Measurements from ENCODE around the gene H3-5.

DNA sequence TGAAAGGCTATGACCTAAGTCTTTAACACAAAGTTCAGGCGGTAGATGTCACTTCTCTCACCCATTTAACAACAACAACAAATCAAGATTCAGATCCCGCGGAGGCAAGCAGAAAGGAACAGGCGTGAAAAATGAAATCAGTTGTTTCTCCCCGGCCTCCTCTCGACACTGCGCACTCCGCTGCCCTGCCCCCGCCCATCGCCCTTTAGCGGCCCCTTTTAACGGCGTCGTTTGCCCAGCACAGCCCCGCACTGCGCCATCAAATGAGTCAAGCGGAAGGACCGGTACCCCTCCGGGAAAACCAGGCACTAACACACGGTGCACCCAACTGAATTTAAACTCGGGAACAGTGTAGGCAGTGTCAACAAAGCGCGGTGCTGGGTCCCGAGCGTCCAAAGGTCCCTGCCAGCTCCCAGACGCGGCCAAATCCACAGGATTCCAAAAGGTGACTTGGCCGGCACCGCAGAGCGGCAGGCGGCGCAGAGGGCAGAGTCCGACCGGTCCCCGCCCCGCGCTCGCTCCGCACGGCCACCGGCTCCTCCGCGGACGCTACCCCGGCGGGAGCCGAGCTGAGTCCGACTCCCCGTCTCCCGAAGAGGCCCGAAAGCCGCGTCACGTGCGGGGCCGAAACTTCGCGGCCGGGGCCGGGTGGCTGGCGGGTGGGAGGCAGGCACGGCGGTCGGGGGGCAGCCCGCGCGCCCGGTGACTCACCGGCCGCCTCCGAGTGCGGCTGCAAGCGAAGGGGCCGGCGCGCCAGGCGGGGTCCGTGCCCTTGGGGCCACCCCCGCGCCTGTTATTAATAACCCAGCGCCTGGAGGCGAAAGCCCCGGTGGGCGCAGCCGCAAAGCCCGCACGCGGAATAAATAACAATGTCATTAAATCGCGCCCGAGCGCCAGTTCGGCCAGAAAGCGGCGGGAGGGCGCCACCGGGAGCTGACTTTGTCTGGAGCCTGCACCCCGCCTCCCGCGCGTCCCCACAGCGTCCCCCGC is 966 bp downstream of the DENND5B start:
- PRO-cap, result unidirectional peak, plus-strand start at position 92 of the sequence; bidirectional peak, plus-strand start at position 140 of the sequence, minus-strand start at position 193 of the sequence; bidirectional peak, plus-strand start at position 337 of the sequence, minus-strand start at position 253 of the sequence; bidirectional peak, plus-strand start at position 473 of the sequence, minus-strand start at position 430 of the sequence; bidirectional peak, plus-strand start at position 737 of the sequence, minus-strand start at position 548 of the sequence; bidirectional peak, plus-strand start at position 905 of the sequence, minus-strand start at position 861 of the sequence
- RRBS, result 2% methylated on average over 50 of the region's 103 CpGs

DNA sequence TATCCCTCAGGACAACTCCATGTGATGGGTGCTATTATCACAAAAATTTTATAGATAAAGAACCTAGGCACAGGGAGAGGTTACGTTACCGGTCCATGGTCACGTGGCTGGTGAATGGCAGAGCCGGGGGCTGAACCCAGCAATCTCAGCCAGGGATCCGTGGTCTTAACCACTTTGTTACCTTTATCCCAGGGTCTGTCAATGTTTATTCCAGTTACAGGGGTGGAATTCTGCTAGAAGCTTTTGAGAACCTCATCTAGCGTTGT is 513 bp downstream of the AMN1 start:
- PRO-cap, result unidirectional peak, plus-strand start at position 142 of the sequence
- RRBS, result no CpG with 5 or more reads among the region's 6 CpGs

- PRO-cap, result no peak
- RRBS, result no CpG with 5 or more reads among the region's 1 CpG
Observed at GRCh38 chr12:31755868-31756117, 27.0 kb upstream of the AMN1 start.

DNA sequence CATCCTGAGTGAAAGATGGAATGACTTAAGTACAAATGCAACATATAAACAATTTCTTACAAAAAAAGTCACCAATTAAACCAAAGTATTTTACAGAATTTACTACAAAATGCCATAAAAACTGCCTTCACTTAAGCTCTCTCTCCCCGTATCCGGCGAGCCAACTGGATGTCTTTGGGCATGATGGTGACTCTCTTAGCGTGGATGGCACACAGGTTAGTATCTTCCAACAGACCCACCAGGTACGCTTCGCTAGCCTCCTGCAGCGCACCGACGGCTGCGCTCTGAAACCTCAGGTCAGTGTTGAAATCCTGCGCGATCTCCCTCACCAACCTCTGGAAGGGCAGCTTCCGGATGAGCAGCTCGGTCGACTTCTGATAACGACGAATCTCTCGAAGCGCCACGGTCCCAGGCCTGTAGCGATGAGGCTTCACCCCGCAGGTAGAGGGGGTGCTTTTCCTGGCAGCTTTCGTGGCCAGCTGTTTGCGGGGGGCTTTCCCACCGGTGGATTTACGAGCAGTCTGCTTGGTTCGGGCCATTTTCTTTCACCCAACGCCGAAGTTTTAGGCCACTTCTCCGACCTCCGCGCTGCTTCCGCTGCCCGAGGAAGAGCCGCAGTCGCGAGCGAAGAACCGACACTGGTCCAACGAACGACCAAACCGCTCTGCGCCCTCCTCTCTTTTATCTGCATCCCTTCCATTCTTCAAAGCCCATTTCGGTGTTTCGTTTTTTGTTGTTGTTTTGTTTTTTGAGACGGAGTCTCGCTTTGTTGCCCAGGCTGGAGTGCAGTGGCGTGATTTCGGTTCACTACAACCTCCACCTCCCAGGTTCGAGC is at the start of gene H3-5:
TSS of gene H3-5 (minus strand) at position 671 of the 835 bp plus-strand sequence.
- PRO-cap, result no peak
- RRBS, result no CpG with 5 or more reads among the region's 50 CpGs

GRCh38 chr12:31804829-31805120 is 12.7 kb upstream of the H3-5 start:
- PRO-cap, result no peak
- RRBS, result no CpG with 5 or more reads among the region's 10 CpGs

DNA sequence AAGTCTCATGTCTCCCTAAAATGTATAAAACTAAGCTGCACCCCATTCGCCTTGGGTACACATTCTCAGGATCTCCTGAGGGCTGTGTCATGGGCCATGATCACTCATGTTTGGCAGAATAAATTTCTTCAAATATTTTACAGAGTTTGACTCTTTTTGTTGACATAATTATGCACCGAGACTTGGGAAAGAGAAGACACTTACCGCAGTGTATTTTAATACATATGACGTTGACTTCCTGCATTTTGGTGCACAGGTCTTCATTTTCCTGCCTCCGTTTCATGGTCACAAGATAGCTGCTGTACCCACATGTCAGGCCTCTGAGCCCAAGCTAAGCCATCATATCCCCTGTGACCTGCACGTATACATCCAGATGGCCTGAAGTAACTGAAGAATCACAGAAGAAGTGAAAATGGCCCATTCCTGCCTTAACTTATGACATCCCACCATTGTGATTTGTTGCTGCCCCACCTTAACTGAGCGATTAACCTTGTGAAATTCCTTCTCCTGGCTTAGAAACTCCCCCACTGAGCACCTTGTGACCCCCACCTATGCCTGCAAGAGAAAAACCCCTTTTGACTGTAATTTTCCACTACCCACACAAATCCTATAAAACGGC is 14.9 kb upstream of the H3-5 start:
- PRO-cap, result no peak
- RRBS, result no CpG with 5 or more reads among the region's 8 CpGs

- PRO-cap, result no peak
- RRBS, result no CpG with 5 or more reads among the region's 11 CpGs
Observed at GRCh38 chr12:31874877-31875909, 83.1 kb upstream of the H3-5 start.

DNA sequence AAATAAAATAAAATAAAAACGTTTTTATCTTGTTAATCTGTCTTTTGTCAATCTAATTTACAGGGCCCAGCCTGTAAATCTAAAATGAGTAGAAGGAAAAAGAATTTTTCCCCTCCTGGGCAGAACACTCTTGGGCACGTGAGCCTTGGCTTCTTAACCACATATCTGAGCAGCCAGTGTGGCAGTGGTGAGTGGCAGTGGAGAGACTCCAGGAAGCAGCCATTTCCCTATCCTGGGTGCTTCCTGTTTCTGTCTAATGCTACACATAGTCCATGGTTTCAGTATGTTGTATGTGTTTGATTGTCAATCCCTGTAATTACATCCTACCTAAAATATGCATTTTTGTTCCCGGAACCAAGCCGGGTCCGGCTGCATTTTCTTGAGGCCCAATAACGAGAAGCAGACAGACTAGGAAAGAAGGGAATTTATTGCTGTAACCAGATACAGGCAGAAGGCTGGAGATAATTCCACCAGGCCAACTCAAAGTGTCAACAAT is 82.6 kb upstream of the RESF1 start:
- PRO-cap, result no peak
- RRBS, result no CpG with 5 or more reads among the region's 6 CpGs

DNA sequence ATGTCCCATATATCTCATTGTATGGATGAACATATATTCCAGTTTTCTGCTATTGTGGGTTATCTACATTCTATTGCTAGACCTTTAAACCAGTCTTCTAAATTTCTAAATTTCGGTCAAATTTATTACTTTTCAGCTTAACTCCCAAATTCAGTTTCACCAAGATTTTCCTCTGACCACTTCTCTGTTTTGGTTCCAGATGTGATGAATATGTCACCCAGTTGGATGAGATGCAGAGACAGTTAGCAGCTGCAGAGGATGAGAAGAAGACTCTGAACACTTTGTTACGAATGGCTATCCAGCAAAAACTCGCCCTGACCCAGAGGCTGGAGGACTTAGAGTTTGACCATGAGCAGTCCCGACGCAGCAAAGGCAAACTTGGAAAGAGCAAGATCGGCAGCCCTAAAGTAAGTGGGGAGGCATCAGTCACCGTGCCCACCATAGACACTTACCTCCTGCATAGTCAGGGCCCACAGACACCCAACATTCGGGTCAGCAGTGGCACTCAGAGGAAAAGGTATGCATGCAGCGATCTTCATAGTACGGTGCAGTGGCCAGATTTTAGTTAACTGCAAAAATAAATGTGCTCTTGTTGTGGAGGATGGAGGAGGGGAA is 62.0 kb upstream of the FGD4 start:
- PRO-cap, result no peak
- RRBS, result no CpG with 5 or more reads among the region's 10 CpGs

GRCh38 chr12:32546324-32546908 is 132.7 kb upstream of the DNM1L start:
- PRO-cap, result no peak
- RRBS, result no CpG with 5 or more reads among the region's 3 CpGs

DNA sequence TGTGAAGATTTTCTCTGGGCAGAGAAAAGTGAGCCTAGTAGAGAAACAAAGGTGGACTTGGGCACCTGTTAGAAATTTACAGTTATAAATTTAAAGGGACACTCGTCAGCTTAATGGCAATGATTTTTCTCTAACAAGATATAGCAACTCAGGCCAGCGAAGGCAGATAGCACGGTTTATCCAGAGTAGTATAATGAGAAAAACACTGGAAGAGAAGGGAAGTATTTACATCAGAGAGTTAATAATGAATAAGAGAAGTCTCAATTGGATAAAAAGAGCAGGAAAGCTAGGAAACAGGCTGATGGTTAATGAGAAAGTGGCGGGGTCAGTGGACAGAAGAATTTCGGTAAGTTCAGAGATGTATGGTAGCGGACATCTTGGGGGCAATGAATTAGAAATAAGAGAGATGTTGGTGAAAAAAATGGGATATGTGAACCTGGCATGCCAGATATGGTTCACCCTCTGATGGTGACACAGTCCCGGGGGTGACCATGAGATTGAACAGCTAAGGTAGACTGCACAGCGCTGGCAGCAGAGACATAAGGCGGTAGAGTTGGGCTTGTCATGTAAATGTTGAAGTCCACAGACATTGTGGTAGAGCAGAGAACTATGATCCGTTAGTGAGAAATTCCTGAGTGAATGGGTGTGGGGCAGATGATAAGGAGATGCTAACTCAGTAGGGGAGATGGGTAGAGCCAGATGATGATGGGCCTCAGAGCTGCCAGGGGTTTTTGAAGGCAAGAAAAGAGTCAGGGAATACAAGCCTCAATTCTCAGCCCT is 51.3 kb upstream of the DNM1L start:
- PRO-cap, result no peak
- RRBS, result no CpG with 5 or more reads among the region's 10 CpGs

- PRO-cap, result no peak
- RRBS, result no CpG with 5 or more reads among the region's 2 CpGs
Observed at GRCh38 chr12:32743502-32744466, 11.9 kb downstream of the YARS2 start.

DNA sequence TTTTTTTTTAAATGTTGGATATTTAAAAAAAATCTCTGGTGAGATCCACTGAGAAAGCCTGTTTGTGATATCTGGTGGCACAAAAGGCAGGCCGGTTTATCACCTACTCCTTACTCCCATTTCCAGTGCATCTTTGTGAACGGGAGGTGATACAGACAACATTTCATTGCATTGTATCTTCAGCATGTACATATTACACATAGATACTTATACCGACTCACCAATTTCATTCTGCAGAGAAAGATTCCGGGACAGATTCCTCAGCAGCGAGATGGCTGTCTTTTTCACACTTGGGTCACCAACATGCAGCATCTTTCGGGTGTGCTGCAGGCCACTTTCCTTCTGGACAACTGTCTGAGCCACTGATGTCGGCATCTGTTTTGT is 46.5 kb upstream of the YARS2 start:
- PRO-cap, result no peak
- RRBS, result no CpG with 5 or more reads among the region's 7 CpGs

GRCh38 chr12:33438706-33439394 is 769 bp downstream of the SYT10 start:
- PRO-cap, result no peak
- RRBS, result 6% methylated on average over 34 of the region's 61 CpGs

DNA sequence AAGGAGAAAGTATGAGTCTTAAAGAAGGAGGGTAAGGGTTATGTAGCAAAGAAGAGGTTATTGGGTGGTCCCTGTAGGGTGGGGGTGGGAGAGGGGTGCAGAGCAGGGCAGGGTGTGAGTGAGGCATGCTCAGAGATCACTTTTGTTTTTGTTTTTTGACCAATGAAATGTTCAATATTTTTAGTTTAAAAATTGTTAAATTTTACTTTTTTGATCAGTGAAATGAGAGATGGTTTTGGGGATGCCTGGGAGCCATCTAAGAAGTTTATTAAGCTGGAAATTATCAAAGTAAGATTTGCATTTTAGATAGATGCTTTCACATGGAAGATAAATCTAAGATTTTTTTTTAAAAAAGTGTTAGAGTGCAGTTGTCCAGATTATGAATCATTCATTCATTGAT is 185.5 kb upstream of the ALG10B start:
- PRO-cap, result no peak

DNA sequence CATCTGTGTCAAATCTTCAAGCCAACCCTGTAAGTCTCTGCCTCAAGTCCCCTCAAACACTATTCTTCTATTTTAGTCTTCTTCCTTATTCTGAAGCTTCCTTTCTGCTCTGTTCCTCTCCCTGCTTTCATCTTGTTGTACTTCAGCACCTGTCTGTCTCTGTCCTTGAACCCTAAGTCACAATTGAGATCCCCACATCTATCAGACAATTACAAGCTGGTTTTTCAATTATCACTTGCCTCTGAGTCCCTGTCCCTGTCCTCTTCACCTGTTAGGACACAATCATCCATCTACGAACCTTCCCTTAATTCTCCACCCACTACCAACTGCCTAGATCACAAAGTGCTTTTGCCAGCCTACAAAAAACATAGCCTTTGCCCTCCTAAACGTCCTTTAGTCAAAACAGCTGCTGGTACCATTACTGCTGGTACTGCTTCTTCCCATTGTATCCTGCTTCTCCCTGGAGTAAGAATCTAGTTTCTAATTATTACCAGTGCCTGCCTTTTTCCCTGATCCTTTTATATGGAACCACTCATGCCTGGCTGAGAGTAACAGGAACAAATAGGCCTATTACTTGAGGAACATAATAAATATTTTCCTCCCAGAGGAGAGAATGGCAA is 82.1 kb downstream of the CPNE8 start:
- PRO-cap, result no peak
- RRBS, result no CpG with 5 or more reads among the region's 2 CpGs

- PRO-cap, result no peak
Observed at GRCh38 chr12:40033274-40033788, 72.5 kb downstream of the SLC2A13 start.

- PRO-cap, result no peak
- RRBS, result no CpG with 5 or more reads among the region's 3 CpGs
Observed at GRCh38 chr12:40058755-40059165, 47.1 kb downstream of the SLC2A13 start.

- PRO-cap, result no peak
- RRBS, result no CpG with 5 or more reads among the region's 1 CpG
Observed at GRCh38 chr12:40243390-40243726, 18.6 kb downstream of the LRRK2 start.

DNA sequence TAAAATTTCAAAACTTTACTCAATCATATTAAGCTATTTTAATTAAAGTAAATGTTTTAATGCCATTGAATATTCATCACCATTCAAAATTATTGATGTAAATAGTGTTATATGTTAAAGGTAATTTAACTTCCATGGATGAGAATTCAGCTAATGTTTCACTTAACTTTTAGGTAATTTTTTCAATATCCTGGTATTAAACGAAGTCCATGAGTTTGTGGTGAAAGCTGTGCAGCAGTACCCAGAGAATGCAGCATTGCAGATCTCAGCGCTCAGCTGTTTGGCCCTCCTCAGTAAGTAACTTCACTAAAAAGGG is 24.8 kb downstream of the LRRK2 start:
- PRO-cap, result no peak
- RRBS, result no CpG with 5 or more reads among the region's 2 CpGs

Measured in kidney (tissue), 2 donors.